Hair follicular keratinocyte (primary cell): ENCODE data around the genes CLASRP, PPP1R13L and FOSB.

GRCh38 chr19:44748830-44749107 lies 261 bp downstream of the BCL3 start:
- RAMPAGE, long total RNA: no peak

DNA sequence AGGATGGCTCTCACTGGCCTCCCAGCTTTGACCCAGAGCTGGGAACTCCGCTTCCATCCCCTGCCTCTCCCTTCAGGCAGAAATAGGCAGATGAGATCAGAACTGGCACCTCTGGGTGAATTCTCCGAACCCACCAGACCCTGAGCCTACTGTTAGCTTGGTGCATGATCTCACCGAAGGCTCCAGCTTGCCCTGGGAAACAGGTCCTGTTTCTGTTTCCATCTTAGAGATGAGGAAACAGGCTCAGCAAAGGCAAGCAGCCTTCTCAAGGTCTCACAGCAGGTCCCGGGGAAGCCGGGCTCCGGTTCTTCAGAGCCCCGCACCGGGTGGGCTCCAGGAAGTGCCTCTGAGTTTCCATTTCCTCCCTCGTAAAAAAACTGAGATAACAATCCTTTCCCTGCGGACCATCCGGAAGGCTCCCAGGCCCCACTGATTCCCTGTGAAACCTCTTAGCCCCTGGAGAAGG lies 2.0 kb downstream of the NECTIN2 start:
- RAMPAGE, long total RNA: no peak

- RAMPAGE, long total RNA: no peak
Observed at GRCh38 chr19:44867220-44868119, 21.4 kb downstream of the NECTIN2 start.

DNA sequence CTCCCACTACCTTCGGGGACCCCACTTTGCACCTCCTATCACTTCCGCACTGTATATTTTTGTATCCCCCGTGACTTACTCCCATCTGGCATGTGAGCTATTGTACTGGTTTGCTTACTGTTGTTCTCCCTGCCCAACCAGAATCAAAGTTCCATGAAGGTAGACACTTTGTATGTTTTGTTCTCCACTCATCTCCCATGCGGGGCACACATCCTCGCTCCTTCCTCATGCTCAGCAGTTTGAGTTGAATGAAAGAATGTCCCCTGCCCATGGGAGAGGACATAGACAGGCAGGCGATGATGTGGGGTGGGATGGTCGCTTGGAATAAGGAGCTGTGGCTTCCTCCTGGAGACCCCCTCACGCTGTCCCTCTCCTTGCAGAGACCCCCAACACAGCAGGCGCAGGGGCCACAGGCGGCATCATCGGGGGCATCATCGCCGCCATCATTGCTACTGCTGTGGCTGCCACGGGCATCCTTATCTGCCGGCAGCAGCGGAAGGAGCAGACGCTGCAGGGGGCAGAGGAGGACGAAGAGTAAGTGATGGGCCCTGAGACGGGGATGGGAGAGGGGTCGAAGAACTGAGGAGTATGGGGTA lies 9.1 kb upstream of the TOMM40 start:
- RAMPAGE, long total RNA: no peak

GRCh38 chr19:44919039-44919567 lies 4.7 kb downstream of the APOC1 start:
- RAMPAGE, long total RNA: no peak

DNA sequence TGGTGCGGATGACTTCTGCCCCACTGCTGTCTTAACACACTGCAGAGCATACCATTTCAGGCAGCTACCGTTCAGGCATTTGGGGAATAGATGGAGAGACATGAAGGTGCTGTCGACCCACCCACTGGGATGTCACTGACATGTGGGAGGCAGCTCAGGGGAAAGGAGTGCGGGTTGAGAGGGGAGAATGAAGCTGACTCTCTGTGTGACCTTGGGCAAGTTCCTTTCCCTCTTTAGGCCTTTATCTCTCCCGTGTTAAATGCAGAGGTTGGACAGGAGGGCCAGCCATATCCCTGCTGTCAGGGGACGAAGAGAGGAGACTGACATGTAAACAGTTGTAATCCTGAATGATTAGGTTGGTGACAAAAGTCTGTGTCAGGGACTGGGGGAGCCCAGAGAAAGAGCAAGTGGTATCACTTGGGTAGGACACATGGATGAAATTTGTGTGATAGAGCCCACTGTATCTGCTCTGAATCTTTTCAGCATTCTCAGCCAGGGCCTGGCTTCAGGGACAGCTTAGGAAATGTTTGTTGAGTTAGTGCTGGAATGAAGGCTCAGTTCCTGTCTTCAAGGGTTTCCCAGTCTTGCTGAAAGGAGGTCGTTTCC lies 1.0 kb downstream of the CLPTM1 start:
- RAMPAGE, long total RNA: no peak

GRCh38 chr19:45038783-45039964 lies at the start of gene CLASRP:
Gene CLASRP (plus strand): TSS chr19:45039045.
- RAMPAGE, long total RNA: start-site peak on the plus strand at chr19:45039067-45039084, 36 and 56 reads in 2 replicates

- RAMPAGE, long total RNA: no peak
Observed at GRCh38 chr19:45064178-45065095, 11.8 kb downstream of the ZNF296 start.

DNA sequence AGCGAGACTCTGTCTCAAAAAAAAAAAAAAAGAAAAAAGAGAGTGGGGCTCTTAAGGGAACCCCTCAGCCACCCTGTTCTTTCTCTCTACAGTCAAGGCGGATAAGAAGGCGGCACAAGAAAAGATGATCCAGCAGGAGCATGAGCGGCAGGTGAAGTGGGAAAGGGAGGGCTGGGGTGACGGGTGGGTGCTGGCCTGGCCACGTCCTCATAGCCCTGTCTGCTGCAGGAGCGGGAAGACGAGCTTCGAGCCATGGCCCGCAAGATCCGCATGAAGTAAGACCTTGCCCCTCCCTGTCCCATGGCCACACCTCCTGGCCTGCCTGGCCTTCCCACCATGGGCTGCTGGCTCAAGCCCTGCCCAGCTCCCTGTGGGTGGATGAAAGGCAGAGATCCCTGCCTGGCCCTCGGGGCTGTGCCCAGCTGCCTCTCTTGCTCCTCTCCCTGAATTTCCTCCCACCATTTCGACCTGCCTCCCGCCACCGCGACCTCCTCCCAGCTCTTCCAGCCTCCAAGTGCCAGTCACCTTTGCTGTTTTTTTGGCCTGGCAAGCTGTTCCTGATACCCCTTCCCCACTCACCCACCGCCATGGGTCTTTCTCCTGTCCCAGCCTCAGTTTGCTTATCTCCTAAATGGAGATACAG lies 7.2 kb downstream of the ZNF296 start:
- RAMPAGE, long total RNA: no peak

DNA sequence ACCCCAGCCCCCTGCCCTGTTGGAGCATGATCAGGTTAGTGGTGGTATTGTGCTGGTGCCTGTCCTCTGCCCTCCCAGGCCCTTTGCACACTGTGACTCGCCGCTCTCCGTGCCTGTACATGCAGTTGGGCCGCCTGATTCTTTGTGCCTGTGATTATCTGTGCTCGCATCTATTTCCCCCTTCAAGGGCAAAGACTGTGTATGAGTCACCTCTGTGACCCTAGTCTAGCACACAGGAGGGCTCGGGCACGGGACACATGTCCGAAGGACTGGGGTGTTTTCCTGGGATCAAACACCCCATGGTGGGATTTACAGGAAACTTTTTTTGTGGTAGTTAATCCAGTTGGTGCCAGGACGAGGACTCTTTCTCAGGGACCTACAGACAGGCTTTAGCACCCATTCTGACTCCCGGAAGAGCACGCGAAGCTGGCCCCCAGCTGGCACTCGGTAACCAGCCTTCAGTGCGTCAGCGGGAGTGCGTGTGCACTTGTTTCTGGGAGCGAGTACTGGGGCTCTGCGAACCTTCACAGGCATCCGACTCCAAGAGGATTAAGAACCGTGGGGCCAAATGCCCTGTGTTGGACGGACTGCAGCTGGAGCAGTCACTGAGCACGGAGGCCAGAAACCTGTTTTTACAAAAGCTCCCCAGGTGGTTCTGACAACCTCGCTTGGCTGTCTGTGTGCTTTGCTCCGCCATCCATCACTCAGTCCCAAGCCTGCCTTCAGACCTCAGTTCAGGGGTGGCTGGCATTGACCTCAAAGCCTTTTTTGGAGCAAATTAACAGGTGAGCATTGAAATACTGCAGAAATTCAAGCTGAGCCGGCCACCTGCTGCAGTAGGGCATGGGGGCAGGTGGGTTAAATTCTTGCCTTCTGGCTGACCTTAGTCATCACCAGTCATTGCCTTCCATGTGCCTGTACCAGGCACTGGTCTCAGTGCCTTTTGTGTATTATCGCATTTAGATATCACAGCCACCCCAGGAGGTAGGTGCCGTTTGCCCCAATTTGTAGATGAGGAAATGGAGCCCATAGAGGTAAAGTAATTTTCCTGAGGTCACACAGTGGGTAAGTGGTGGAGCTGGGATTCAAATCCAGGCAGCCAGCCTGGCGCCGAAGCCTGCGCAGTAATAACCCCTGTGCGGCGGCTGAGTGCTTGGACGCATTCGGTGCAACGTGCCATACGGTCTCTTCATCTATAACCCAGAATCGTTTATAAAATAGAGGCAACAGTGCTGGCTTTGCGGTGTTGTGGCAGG lies 6.9 kb downstream of the PPP1R37 start:
- RAMPAGE, long total RNA: no peak

- RAMPAGE, long total RNA: no peak
Observed at GRCh38 chr19:45166623-45167480, 6.1 kb upstream of the NKPD1 start.

- RAMPAGE, long total RNA: no peak
Observed at GRCh38 chr19:45211973-45212607, 33.1 kb downstream of the EXOC3L2 start.

GRCh38 chr19:45244322-45244912 lies 790 bp downstream of the EXOC3L2 start:
- RAMPAGE, long total RNA: no peak

DNA sequence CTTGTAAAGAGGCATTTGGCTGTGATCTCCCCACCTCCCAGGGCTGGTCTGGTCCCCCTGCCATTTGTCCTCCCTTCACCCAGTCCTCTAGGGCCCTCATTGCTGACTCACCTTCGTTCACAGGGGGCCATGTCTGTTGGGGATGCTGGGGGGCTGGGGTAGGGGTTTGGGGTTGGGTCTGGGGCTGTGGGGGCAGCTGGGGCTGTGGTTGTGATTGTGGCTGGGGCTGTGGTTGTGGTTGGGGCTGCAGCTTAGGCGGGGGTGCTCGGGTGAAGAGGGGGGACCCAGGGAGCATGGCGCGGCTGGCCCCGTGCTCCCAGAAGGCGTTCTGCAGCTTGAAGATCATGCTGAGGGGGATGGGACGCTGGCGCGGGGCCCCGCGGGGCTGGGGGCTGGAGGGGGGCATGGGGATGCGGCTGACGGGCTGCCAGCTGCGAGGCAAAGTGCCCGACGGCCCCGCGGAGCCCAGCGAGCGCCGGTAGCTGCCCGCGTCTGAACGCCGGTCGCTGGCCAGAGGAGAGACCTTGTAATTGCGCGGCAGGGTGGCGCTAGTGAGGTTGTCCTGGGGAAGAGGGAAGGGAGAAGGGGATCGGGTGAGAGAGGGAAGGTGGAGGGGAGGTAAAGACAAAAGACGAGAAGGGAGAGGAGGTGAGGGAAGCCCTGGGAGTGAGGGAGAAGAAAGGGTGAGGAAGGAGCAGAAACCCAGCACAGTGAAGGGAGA lies 9.4 kb downstream of the PPP1R13L start:
- RAMPAGE, long total RNA: no peak

- RAMPAGE, long total RNA: no peak
Observed at GRCh38 chr19:45404976-45405941, at the start of gene PPP1R13L. Gene PPP1R13L (minus strand): TSS chr19:45405069.

DNA sequence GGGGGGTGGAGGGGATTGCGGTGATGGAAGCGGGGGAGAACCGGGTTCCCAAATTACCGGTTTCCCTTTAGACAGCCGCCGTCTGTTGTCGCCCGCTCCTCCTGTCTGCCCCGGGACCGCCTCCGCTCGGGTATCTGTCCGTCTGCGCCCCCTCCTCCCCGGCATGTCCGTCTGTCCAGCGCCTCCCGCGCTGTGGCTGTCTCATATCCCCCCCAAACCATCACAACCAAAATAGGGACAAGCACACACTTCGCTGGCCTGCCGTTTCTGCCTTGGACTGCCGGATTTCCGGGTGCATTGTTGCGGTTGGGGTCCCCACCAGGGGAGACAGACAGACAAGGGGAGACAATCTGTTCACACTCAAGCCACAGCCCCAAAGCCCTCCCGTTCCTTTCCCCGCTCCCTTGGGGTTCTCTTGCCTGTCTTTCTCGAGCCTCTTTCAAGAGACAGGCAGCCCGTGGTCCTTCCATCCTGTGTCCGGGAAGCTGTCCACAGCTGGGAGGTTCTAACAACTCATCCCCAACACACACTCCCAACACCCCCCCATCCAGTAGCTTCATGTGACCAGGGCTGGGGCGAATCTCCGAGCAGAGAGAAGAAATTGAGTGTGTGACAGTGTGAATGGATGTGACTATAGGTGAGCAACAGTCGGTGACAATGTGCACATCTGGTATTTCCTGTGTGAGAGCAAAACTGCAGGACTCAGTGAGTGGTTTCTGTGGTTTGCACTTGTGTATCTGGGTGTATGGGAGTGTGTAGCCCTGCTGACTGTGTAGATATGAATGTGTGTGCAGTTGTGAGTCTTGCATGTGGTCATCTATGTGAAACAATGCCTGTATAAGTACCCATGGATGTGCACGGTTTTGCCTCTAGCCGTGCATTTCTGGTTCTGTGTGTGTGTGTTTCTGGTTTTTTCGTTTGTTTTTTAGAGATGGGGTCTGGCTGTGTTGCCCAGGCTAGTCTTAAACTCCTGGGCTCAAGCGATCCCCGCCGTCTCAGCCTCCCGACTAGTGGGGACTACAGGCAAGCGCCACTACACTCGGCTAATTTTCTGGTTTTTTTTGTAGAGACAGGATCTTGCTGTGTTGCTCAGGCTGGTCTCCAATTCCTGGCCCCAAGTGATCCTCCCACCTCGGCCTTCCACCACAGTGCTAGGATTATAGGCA lies 16.4 kb upstream of the FOSB start:
- RAMPAGE, long total RNA: no peak

DNA sequence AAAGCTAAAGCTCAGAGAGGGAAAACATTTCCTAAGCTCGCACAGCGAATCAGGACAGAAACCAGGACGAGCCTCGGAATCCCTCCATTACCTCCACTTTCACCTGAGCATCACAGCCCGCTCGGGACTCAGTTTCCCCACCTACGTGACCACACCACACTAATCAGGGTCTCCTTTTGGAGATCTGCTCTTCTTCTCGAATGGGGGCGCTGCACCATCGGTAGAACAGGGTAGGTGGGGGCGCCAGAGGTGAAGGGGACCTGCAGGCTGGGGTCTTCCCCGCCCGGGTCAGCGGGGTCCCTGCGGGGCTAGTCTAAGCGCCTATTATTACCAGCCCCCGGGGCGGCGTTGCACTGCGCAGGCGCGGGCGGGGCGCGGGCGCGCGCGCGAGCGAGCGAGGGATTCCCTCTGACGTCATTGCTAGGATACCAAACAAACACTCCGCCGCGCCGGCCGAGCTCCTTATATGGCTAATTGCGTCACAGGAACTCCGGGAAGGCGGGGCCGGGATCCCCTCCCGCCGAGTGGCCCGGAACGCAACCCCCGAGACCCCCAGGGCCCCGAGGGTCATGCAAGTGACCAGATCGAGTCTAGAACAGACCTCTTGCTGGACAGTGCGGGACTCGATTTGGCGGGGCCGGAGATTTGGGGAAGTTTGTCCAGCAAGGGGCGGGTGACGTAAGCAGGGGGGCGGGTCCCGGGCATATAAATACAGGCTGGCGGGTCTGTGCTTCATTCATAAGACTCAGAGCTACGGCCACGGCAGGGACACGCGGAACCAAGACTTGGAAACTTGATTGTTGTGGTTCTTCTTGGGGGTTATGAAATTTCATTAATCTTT lies at the start of gene FOSB:
TSS of gene FOSB (plus strand) at position 735 of the 841 bp plus-strand sequence.
- RAMPAGE, long total RNA: no peak

DNA sequence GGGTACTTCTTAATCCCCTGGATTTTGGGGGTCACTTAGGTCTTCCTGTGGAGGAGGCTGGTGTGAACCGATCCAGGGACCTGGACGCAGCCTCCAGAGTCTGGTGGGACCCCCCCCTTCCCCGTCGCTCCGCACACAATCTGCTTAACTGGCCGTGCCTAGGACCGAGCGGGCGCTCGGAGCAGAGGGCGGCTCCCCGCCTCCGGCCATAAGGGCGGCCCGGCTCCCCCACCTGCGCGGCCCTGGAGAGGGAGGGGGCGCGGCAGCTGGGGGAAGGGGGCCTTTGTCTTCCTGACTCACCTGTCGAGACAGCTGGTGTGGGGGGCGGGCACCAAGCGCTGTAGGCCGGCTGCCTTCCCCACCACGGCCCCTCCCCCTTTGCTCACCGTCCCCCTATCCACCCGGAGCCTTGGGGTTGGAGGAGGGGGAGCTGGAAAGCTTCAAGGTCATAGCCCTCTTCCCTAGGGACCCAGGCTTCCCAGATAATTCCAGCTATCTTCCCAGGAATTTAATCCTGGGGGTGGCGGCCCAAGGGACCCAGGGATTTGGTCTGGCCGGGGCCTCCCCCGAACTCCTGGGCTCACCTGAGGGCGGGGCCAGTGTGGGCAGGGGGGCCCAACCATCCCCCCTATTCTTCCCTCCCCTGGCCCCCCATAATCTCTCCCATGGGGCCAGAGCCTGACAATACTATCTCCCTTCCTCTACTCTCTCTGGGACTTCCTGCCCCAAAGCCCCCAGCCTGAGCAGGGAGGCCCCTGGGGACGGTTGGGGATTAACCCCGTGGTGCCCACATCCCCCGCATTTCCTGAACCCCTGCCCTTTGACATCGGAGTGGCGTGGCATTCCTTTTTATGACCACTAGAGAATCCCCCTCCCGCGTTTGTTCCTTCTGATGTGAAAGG lies 1.3 kb downstream of the VASP start:
- RAMPAGE, long total RNA: no peak

GRCh38 chr19:45509937-45510516 lies 2.7 kb downstream of the VASP start:
- RAMPAGE, long total RNA: no peak

- RAMPAGE, long total RNA: no peak
Observed at GRCh38 chr19:45553345-45553818, 31.2 kb downstream of the OPA3 start.